GM19240 (cell line): ENCODE data around the gene ADGRD1.

- RRBS, result no CpG with 5 or more reads among the region's 16 CpGs
These were observed 726 bp upstream of the UBC start for GRCh38 chr12:124915180-124915572.

DNA sequence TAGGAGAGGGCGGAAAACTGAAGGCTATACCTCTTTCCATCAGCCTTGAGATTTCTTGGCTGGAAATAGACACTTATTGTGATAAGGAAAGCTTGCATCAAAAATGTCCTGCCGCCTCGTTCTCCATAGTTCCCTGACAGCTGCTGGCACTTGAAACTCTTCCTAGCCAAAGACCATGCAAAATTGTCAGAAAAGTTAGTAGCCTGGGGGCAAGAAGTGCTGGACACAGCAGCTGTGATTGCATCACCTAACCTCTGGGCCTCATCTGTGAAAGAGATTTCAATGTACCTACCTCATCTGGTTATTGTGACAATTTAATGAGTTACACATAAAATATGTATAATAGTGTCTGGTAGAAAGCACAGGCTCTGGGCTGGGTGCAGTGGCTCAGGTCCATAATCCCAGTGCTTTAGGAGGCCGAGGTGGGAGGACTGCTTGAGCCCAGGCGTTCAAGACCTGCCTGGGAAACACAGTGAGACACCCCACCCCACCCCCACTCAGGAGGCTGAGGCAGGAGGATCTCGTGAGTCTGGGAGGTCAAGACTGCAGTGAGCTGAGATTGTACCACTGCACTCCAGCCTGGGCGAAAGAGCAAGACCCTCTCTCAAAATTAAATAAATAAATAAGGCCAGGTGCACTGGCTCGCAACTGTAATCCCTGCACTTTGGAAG lies 9.8 kb upstream of the UBC start:
- RRBS, result no CpG with 5 or more reads among the region's 8 CpGs

DNA sequence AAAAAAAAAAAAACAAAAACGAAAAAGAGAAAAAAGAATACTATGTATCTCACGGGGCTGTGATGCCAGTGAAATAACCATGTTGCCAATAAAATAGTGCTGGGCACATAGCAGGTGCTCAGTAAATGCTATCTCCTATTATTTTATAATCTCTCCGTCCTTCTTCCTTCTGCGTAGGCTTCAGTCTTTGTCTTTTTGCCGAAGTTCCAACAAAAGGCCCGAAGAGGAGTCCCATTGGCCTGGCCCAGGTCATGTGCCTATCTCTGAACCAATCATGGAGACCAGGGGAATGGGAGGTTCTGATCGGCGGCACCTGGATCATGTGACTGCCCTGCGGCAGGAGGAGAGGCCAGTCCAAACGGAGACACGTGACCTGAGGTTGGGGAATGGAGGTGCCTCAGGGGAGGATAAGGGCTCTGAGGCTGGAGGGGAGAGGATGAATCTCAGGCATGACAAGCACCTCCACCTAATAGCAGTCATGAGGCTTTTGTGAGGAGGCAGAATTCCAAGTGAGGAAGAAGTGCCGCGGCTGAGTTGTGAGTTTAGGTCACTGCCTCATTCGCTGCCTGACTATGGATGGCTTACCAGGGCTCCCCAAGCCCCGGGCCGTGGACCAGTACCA lies 34.9 kb upstream of the TMEM132B start:
- RRBS, result no CpG with 5 or more reads among the region's 16 CpGs

DNA sequence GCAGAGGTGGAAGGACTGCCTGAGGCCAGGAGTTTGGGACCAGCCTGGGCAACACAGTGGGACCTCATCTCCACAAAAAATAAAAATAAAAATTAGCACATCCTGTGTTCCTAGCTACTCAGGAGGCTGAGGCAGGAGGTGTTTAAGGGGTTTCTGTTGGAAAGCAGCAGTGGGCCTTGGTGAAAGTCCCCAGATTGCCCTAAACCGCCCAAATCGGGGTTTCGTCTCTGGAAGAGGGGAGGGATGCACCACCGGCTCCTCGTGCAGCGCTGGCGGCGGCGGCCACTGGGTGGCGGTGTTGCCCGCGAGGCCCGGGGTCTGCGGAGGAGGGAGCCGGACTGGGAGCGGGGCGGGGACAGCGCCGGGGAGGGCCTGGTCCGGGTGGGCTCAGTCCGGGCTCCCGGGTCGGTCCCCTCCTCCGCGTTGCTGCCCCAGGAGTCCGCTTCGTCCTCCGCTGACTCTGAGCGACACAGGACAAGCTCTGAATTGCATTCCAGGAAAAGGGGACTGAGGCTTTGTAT lies 144.7 kb downstream of the TMEM132B start:
- RRBS, result 2% methylated on average over 10 of the region's 29 CpGs

GRCh38 chr12:125652389-125652625 lies 466.1 kb downstream of the TMEM132B start:
- RRBS, result no CpG with 5 or more reads among the region's 10 CpGs

DNA sequence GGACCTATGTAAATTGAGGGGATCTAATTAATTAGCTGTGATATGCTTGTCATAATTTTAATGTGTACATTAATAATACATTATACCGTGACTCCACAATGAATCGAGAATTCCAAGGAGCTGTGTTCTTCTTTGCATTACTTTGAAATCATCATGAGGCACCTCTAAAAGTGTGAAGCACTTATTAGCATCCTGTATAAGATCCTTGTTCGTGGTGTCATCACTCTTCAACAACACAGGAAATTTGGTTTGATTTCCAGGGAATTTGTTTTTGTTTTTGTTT lies 1421.9 kb upstream of the TMEM132C start:
- RRBS, result no CpG with 5 or more reads among the region's 3 CpGs

DNA sequence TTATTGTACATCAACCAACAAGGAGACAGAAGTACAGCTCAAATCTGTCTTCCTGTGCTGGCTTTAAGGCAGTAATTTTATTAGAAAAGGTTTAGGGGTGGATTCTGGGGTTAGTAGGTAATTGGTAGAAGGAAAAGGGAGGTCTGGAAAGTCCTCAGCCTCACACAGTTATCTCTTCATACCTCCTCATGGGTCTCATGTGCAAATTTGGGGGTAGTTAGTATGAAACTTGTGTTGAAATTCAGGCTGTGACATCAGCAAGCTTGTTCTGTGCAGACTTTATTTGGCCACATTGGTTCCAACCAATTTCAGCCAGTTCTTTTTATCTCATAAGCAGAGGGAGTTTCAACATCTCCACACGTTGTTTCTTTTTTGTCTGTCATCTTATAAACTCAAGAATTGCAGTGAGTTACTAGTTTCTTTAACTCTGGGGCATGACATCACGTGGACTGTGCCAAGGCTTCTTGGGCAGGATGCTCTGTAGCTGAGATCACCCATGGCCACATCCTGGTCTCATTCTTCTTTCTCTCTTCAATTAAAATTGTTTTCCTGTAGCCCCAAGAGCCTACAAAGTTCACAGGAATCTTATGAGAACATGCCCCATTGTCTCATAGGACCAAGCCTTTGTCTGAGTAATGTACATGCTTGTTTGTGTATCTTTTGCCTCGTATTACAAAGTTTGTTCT lies 982.2 kb upstream of the TMEM132C start:
- RRBS, result no CpG with 5 or more reads among the region's 3 CpGs

DNA sequence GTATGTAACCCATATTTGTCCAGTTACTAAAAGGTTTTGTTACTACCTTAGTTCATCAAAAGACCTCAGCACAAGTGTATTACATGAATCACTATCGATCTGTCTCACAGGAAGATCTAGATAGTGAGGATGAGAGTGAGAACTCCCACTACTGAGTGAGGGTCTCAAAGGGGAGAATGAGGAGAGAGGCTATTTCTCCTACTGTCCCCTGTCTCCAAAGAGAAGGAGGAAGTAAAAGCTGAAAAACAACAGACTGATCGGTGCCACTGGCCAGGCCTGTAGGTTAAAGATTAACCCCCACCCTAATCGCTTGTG lies 778.1 kb upstream of the TMEM132C start:
- RRBS, result no CpG with 5 or more reads among the region's 3 CpGs

- RRBS, result no CpG with 5 or more reads among the region's 2 CpGs
These were observed 626.9 kb upstream of the TMEM132C start for GRCh38 chr12:127640120-127640517.

DNA sequence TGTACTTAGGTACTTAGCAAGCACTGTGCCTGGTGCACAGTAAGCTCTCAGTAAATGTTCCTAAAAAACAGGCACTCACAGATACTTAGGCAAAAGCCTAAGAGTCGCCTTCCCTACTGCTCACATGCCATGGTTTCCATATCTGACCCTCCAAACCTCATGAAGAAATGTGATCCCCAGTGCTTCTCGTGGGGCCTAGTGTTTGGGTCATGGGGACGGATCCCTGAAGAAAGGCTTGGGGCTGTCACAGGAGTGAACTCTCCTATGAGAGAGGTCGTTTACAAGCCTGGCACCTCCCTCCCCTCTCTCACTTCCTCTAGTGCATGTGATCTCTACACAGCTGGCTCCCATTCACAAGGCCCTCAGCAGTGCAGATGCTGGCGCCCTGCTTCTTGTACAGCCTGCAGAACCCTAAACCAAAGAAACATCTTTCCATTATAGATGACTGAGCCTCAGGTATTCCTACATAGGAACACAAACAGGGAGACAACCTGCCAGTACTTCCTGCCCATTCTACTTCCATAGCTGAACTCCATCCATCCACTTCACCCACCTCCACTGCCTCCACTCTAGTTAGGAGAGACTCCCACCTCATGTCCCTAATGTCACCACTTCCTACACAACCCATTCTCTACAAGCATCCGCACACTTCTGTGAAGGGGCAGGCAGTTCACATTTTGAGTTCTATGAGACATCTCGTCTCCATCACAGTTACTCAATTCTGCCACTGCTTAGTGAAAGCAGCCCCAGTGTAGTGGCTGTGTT lies 2.9 kb downstream of the SLC15A4 start:
- RRBS, result no CpG with 5 or more reads among the region's 7 CpGs

DNA sequence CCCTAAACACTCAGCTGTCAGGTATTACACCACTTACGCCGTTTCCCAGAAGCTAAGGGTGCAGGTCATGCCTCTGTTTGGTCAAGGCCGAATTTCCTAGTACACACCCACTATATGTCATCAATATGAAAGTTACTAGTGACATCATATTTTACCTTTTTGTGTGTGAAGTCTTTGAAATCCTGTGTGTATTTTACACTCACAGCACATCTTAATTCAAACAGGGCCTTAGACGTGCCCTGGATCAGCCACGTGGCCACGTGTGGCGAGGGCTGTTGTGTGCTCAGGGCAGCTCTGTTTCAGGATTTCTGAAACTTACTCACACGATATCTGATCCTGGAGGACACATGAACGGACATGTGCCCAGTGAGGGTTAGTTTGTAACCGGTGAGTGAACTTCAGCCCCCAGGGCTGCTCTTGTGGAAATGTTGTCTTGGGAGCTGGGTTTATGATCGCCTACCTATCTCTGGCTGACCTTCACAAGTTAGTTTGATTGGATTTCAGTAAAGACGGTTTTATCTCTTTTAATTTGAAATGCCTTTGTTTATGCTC lies 51.9 kb downstream of the GLT1D1 start:
- RRBS, result no CpG with 5 or more reads among the region's 12 CpGs

GRCh38 chr12:130132999-130133571 lies 29.2 kb upstream of the FZD10 start:
- RRBS, result no CpG with 5 or more reads among the region's 15 CpGs

- RRBS, result 11% methylated on average over 62 of the region's 111 CpGs
These were observed 796 bp upstream of the FZD10 start for GRCh38 chr12:130161042-130162293.

GRCh38 chr12:130253635-130254056 lies 84.0 kb upstream of the PIWIL1 start:
- RRBS, result no CpG with 5 or more reads among the region's 9 CpGs

GRCh38 chr12:130818460-130819626 lies 20.2 kb downstream of the STX2 start:
- RRBS, result 10% methylated on average over 11 of the region's 67 CpGs

DNA sequence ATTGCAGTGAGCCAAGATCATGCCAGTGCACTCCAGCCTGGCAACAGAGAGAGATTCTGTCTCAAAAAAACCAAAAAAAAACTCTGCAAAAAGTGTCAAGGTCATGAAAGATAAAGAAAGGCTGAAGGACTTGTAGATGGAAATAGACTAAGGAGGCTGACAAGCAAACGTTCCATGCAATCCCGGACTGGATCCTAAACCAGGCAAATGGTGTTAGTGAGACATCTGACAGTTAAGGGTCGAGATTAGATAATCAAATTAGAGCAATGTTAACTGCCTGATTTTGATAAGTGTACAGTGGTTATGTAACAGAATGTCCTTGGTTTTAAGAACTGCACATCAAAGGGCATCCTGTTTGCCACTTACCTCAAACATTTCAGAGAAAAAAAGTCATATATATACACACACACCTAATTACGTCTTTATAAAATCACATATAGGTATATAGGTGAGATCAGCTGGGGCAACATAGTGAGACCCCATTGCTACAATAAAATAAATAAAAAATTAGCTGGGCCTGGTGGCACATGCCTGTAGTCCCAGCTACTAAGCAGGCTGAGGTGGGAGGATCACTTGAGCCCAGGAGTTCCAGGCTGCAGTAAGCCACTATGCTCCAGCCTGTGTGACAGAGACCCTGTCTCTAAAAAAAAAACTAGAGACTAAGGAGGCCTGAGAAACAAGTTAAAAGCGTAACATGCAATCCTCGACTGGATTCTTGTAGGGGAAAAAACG lies 3.3 kb upstream of the RAN start:
- RRBS, result no CpG with 5 or more reads among the region's 7 CpGs

DNA sequence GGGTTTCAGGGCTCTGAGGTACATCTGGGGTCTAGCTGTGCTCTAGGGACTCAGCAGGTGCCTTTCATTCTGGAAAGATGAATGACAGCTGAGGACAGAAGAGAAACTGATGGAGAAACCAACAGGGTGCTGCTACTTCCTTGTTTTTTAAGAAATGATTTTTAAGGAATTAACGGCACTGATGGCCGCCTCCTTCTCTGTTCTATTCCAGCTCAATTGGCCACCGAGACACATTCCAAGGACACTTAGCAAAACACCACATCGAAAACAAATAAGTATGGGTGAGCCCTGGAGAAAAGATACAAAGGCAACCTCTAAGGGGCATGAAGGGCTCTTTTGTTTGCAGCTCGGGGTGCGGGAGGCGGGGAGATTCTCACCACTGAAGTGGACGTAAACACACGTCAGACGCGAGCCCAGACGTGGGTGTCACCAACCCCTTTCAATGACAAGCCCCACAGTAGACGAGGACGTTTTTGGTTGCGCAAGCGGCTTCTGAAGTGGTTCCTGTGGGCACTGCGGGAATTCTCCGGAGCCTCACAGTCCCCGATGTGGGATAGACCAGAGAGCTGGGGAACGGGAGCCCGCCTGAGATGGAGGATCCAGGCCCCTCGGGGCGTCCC lies 20.5 kb upstream of the ADGRD1 start:
- RRBS, result no CpG with 5 or more reads among the region's 23 CpGs

- RRBS, result no CpG with 5 or more reads among the region's 11 CpGs
These were observed 1.7 kb upstream of the ADGRD1 start for GRCh38 chr12:130951988-130952451.

DNA sequence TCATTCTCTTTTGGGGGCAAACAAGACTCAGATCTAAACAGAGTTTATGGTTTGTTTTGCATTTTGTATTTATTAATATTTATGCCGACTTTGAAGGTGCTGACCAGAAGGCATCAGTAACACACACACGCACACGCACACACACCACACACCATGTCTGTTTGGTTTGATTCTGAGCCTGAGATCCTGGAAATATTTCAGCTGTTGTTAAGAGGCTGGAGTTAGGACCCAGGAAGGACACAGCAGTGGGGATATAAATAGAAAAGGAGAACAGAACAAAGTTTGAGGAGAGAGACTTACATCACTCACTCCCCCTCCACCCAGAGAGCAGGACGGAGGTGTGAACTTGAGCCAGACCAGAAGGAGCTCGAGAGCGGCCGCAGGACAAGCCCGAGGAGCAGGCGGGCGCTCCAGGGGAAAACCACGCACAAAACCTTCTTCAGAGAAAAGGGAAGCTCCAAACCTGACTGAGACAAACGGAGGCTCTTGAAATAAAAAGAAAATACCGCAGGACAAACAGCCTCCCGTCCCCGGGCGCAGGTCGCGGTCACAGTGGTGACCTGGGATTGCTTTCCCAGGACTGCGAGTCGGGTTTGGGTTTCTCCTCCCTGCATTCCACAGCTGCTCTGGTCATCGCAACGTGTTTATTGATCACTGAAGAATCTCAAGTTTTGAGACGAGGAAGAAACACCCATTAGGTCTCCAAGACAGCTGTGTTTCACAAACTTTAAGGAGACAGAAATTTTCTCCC lies at the start of gene ADGRD1:
Gene ADGRD1 (plus strand): TSS at position 304 of the 751 bp plus-strand sequence.
- RRBS, result no CpG with 5 or more reads among the region's 23 CpGs

DNA sequence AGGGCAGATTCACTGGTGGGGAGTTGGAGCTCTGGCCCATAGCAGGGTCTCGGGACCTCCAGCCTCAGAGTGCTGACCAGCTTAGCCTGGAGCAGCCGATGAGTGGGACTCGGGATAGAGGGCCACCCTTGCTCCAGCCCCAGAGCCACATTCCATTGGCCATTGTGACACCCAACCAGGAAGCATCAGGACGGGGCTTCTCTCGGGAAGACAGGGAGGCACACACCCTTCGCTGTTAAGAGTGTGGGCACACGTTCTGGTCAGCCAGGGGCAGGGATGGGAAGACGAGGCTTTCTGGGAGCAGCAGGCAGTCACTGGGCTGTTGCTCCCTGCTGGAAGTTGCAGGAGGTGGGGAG lies 1.5 kb downstream of the ADGRD1 start:
- RRBS, result no CpG with 5 or more reads among the region's 8 CpGs